Measurements from ENCODE around the gene LRRK1.

DNA sequence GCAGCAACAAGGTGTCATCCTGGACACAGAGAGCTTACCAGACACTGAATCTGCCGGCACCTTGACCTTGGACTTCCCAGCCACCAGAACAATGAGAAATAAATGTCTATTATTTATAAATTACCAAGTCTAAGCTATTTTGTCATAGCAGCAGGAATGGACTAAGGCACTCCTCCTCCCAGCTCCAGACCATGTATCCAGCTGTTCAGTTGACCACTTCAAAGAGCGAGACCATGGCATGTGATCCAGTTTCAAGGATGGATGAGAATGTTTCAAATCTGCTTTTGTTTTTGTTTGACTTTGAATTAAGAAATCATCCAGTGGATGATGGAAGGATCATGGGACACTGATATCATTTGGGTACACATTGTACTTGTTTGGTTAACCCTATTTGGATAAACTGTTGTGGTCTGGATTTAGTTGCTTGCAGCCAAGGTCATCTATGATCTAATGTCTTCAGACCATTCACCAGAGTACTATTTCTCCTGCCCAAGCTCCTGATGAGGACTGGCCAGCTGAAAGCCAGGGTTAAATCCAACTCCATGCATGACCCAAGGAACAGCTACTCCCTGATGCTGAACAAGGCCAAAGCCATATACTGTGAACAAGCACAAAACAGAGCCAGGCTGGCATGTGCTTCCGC lies 5.0 kb upstream of the ADAMTS17 start:
- PRO-cap, 3 experiments: no peak in any of the 3 experiments
- RAMPAGE, long total RNA, 4 experiments: no peak in any of the 4 experiments
- RRBS: no CpG with 5 or more reads among the region's 3 CpGs

DNA sequence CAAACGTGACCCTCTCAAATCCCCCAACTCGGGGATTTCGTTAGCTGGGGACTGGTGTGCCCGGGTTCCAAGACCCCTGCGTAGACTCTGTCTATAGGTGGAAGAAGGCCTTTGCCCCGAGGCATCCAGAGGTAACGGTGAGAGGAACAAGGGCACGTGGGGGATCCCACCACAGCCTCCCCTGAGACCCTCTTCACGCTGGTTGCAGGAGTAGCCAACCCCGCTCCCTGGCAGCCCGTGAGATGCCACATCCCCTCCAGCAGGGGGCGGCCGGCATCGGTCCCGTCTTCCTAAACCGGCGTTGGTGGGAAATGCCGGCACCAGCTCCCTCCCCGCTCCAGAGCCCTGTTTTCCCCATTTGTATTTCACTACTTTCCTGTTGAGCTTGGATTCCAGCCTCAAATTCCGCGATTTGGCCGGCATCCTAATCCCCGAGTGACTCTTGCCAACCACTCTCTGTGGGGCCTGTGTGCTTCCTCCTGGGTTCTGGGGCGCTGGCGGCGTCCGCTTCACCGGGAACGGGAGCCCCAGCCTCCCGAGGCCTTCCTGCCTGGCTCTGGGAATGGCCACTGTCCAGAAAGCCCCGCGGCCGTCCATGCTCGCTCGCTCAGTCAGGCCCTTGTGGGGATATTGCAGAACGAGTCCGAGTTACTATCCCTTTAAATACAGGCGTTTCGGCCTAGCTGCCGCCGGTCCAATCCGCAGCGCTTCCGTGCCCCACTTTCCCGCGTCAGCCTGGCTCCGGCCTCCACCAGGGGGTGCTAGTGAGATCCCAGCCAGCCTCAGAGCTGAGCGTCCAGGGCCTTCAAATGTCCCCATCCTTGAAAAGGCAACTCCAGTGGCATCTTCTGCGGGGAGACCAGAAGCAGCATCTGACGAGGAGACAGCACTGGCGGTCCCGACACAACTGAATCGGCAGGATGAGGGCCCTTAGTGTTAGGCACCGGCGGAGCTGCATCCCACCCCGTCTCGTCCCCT lies 8.1 kb upstream of the ADAMTS17 start:
- PRO-cap, 3 experiments: peak in 3 of 3 experiments; most common plus-strand start position 293 of the sequence (in 2); most common minus-strand start position 632 of the sequence (in 2)
- RAMPAGE, long total RNA, 4 experiments: start-site peak on the minus strand in 1 of 4 experiments, centred at position 625 of the sequence, 5 reads per replicate
- RRBS: 1% methylated on average over 18 of the region's 57 CpGs

- PRO-cap, 3 experiments: no peak in any of the 3 experiments
- RAMPAGE, long total RNA, 4 experiments: no peak in any of the 4 experiments
- RRBS: no CpG with 5 or more reads among the region's 2 CpGs
Measured at GRCh38 chr15:100518258-100518624, 10.5 kb downstream of the CERS3 start.

GRCh38 chr15:100693387-100693925 lies 91.1 kb downstream of the ASB7 start:
- PRO-cap, 3 experiments: no peak in any of the 3 experiments
- RAMPAGE, long total RNA, 4 experiments: no peak in any of the 4 experiments
- RRBS: no CpG with 5 or more reads among the region's 4 CpGs

DNA sequence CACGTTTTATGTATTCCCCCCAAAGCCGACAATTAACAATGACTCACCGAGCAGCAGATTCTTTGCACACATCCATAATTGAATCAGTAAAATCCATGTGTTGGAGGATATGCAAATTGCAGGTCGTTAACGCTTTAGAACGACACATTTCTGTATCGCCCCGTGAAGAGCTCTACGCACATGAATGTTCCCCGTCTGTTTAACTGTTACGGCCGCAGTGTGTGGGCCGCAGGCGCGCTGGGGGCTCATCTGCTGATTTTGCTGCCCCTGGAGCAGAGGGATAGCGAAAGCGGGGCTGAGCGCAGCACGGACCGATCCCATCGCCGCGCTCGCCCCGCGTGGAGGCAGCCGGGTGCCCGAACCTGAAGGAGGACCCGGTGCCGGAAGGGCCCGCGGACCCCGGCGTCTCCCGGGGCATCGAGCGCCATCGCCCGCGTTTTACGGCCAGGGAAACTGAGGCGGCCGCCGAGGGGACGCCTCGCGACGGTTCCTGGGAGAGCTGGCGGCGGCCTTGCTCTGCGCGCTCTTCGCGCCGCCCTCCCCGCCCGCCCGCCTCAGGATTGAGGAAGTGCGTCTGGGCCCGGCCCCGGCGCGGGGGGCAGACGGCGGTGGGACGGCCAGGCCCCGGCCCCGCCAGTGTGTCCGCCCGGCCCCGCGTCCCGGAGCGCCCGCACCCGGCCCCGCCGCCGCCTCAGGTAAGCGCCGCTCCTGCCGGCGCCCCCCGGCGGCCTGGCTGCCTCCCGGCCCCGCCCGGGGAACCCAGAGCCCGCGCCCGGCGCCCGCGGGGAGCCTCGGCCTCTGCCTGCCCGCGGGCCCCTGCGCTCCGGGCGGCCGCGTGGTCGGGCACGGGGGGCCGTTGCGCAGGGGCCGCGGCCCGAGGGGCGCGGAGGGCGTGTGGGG lies at the start of gene LRRK1:
Gene LRRK1 (plus strand): TSS at position 601 of the 900 bp plus-strand sequence.
- PRO-cap, 3 experiments: peak in 3 of 3 experiments; most common plus-strand start position 275 of the sequence (in 3); most common minus-strand start position 513 of the sequence (in 3)
- RAMPAGE, long total RNA, 4 experiments: no peak in any of the 4 experiments
- RRBS: 2% methylated on average over 33 of the region's 112 CpGs

DNA sequence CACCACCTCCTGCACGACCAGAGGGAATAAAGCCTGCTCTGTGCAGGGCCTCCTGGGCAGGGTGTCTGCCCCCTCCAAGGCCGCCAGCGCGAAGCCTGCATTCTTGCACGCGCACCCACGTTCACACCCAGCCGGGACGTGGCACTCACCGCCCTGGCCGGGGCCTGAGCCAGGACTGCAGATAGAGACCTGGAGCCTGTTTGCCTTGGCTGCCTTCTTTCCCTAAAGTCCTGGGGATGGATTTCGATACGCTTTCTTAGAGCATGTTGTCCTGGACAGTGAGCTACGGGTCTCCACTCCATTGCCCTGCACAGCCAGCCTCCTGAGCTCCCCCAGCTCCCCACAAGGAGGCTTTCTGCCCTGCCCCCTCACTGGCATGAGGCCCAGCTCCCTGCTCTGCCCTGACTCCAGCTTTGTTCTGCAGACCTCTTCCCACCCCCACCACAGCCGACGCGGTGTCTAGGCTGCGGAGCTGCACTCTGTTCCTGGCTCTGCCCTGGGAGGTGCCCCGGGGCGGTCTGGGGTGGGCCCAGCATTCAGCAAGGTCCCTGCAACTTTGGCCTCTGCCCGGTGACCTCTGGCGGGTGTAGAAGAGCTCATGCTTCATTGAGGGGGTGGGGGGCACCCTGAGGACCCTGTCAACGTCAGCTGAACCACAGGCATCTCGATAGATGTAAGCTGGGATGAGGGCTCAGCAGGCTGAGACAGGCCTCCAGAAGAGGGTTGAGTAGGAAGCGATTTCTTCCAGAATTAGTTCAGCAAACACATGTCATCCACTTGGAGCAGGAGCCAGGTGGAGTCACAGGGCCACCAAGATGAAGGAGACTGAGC lies 145.0 kb downstream of the LRRK1 start:
- PRO-cap, 3 experiments: no peak in any of the 3 experiments
- RAMPAGE, long total RNA, 4 experiments: no peak in any of the 4 experiments
- RRBS: 70% methylated on average over 3 of the region's 25 CpGs

- PRO-cap, 3 experiments: no peak in any of the 3 experiments
- RAMPAGE, long total RNA, 4 experiments: no peak in any of the 4 experiments
- RRBS: no CpG with 5 or more reads among the region's 5 CpGs
Measured at GRCh38 chr15:101070399-101071057, 151.4 kb downstream of the LRRK1 start.

DNA sequence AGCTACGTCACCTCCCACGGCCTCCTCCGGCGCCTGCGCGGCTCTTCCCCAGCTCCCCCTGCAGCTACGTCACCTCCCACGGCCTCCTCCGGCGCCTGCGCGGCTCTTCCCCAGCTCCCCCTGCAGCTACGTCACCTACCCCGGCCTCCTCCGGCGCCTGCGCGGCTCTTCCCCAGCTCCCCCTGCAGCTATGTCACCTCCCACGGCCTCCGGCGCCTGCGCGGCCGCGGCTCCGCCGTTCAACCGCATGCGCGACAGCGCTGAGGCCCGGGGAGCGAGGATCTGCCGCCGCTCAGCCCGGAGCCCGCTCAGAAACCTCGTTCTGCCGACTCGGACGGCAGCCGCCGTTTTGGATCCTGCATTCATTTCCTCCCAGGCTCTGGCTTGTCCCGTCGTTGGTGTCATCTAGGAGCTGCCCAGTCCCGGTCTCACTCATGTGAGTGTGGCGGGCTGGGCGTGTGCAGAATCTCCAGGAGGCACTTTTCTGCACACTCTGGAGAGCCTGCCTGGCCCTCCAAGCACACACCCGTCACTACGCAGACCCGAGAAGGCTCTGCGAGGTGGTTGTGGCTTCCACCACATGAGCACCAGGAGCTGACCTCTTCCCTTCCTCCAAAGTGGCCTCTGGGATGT lies 165.4 kb downstream of the CHSY1 start:
- PRO-cap, 3 experiments: no peak in any of the 3 experiments
- RAMPAGE, long total RNA, 4 experiments: no peak in any of the 4 experiments
- RRBS: 85% methylated on average over 19 of the region's 52 CpGs

DNA sequence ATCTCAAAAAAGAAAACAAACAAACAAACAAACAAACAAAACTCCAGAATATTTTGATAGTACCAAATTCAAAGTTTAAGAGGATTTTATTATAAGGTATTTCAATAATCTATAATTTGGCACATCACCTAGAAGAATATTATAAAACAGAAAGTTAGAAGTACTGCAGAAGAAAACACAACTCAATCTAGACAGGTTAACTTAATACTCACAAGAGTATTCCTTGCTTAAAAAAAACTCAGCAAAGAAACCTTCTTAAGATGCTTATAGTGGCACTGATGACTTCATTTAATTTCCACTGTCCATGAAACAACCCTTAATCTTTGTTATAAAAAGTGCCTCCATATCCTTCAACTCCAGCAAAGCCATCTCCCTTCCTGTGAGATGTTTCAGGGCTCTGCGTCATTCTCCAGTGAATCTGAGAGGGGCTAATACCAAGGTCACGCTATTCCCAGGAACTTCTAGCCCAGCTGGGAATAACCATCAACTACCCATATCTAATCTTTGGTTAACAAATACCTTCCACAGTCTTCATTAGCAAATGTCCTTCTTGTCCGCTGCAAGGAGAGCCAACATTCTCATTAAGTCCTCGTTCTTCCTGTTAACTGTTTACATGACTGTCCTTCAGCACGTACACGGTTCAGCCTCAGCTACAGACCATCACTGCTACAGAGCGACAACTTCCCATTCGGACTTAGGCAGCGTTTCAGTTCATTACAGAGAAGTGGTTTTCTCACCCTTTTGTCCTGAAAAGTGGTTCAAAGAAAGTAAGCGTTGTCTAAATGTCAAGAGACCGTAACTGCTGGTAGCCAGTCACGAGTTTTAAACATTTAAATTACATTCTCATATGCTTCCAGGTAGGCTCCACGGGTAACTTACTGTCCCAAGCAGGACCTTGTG lies 64.1 kb downstream of the CHSY1 start:
- PRO-cap, 3 experiments: peak in 2 of 3 experiments; most common plus-strand start position 655 of the sequence (in 1); most common minus-strand start position 372 of the sequence (in 1)
- RAMPAGE, long total RNA, 4 experiments: no peak in any of the 4 experiments
- RRBS: no CpG with 5 or more reads among the region's 13 CpGs

DNA sequence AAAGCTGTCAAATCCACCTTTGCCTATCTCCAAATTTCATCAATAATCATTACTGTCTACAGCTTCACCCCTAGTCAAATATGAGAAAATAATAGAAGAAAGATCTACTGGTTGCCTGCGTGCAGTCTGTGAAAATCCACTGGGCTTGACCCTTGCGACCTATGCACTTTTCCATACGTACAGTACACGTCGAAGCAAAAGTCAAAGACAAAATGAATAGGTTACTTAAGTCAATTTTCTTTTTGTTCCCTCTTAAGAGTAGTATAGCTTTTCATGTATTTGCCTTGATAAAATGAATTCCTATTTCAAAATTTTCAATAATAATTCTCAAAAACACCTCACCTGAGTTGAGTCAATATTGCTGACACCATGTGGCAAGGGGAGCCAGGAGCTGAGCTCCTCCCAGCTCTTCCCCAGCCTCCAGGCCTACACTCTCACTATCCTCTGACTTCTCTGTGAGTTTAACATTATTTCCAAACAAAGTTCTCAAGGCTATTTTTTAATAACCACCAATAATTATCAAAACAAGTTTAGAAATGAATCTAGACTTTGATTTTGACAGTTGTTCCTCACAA lies 20.2 kb downstream of the CHSY1 start:
- PRO-cap, 3 experiments: no peak in any of the 3 experiments
- RAMPAGE, long total RNA, 4 experiments: no peak in any of the 4 experiments
- RRBS: no CpG with 5 or more reads among the region's 5 CpGs

GRCh38 chr15:101438209-101439107 lies 51.0 kb downstream of the PCSK6 start:
- PRO-cap, 3 experiments: no peak in any of the 3 experiments
- RAMPAGE, long total RNA, 4 experiments: no peak in any of the 4 experiments
- RRBS: no CpG with 5 or more reads among the region's 18 CpGs

- PRO-cap, 3 experiments: no peak in any of the 3 experiments
- RAMPAGE, long total RNA, 4 experiments: no peak in any of the 4 experiments
- RRBS: no CpG with 5 or more reads among the region's 26 CpGs
Measured at GRCh38 chr15:101497437-101498220, 8.1 kb upstream of the PCSK6 start.

DNA sequence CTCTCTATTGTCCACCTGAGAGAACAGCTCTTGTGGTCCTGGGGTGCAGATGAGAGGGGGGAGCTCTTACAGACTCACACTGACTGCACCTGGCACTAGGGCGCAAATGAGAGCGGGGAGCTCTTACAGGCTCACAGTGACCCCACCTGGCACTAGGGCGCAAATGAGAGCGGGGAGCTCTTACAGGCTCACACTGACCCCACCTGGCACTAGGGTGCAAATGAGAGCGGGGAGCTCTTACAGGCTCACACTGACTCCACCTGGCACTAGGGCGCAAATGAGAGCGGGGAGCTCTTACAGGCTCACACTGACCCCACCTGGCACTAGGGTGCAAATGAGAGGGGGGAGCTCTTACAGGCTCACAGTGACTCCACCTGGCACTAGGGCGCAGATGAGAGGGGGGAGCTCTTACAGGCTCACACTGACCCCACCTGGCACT lies 2.8 kb upstream of the TM2D3 start:
- PRO-cap, 3 experiments: no peak in any of the 3 experiments
- RAMPAGE, long total RNA, 4 experiments: no peak in any of the 4 experiments
- RRBS: no CpG with 5 or more reads among the region's 8 CpGs

All from adrenal gland (tissue), 7 donors.